ENCODE measurements around a stretch of chr13.

- PRO-cap = no peak
Observed at GRCh38 chr13:51369066-51369418, 29.6 kb downstream of the SERPINE3 start.

DNA sequence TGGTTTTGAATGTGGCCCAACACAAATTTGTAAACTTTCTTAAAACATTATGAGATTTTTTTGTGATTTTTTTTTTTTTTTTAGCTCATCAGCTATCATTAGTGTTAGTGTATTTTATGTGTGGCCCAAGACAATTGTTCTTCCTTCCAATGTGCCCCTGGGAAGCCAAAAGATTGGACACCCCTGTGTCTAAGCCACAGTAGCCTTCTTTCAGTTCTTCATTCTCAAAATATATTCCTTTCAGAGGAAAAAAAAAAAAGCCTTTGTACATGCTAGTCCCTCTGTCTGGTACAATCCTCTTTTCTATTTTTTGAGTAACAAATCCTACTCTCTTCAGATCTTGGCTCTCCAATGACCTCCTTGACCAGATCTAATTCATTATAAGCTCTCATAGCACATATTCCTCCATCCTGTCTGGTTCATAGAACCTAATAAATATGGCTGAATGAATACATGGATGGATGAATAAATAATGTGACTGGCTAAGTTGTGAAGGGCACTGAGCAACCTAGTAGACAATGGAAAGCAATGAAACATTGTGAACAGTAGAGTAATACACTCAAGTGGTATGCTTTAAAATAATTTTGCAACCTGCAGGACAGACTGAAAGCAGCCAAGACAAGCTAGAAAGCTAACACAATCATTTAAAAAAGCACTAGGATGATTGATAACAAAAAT is 45.9 kb downstream of the INTS6 start:
- PRO-cap = no peak

- PRO-cap = no peak
Observed at GRCh38 chr13:51419534-51420188, 33.2 kb downstream of the INTS6 start.

GRCh38 chr13:51456661-51456900 is 3.7 kb upstream of the INTS6 start:
- PRO-cap = no peak

- PRO-cap = no peak
Observed at GRCh38 chr13:51585314-51585978, 1.2 kb downstream of the WDFY2 start.

DNA sequence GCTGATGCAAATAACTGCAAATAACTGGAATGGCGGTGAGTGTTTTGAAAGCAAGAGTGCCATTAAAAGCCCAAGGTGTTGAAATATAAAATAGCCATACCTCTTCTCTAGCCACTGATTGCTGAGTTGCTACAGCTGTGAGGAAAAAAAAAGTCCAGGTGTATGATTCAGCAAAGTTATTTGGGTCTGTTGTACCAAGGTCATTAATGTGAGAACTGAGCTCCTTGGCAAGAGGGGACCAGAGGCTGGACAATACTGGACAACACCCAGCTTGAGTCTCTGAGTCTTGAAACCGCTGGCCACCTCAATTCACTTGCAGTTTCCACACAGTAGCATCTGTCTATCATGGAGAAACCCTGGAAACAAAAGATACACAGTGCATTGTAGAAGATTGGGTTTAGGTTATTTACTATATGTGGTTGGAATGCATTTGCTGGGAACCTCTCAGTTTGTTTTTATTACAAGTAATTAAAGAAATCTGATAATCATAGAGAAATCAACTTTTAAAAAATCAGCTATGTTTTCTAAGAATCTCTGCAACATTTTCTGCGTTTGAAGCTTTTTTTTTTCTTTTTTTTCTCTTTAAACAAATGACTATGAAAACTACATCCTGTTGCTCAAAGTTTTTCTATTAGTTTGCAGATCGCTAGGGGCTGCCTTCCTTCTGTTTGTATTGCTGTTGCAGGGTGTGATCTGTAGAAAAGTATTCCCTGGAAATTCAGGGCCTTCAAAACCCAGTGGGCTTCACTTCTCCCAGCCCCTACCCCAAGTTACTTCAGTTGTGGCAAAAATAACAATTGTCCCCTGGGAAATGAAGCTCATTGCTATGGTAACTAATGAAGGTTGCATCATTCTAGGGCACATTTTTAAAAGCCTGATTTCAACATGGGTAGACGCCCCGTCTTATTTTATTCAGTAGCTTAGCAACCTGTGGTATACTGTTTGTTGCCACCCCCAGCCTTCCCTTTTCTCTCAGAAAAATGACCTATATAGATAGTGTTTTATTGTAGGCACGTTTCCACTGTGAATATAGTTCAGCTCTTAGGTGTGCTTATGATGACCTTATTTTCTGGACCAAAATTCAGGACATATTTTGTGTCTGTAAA is 60.7 kb downstream of the WDFY2 start:
- PRO-cap = no peak

GRCh38 chr13:51721277-51722083 is 82.5 kb downstream of the DHRS12 start:
- PRO-cap = no peak

GRCh38 chr13:51729804-51730664 is 73.9 kb downstream of the DHRS12 start:
- PRO-cap = no peak

DNA sequence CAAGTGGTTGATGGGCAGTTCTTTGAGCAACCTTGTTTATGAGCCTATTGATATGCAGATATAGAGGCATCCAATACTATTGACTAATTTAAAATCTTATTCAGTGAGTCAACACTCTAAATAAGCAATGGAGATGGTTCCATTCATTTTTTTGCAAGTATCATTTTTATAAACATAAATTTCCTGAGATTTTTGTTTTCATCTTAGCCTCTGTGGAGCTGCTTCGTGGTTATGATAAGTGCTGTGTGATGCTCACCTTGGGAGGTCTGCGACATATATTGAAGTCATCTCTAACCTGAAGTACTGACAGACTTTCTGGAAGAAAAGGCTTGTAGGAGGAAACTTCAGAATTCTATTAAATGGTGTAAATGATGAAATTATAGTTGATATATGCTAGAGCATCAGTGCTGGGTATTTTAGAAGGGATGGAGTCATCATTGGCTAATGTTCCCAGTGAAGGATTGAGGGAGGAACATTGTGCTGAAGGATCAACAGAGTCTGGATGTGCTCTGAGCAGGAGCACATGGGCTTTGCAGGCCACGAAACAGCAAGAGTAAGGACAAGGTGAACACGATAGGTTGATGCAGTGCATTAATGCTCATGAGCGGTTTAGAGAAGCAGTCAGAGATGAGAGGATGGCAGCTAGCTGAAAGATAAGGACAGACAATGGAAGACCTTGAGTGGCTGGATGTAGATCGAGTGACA is 51.2 kb downstream of the DHRS12 start:
- PRO-cap = no peak

GRCh38 chr13:51802209-51802724 is 1.7 kb downstream of the DHRS12 start:
- PRO-cap = bidirectional peak, plus-strand start at chr13:51802444, minus-strand start at chr13:51802276

DNA sequence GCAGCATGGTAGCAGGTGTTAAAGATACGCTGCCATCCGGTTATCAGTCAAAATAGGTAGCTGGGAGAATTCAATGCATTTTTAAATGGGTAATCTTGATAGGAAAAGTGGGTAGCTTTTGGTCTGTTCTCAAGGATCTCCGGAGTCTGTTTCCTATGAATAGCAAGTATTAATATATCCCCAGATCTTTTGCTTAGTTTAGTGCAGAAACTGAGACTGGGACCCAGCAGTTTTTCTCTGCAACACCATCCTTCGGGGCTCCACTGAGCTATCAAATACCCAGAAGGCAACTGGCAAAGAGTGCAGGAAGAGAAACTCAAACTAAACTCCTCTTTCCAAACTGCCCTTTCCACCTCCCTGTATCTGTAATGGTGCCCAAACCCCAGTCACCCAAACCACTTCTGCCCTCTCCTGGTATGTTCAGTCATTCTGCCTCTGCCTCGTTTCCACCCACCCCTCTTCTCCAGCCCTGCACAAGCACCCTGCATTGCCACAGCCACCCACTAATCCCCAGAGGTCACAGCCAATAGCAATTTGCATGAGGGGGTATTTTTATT is 12.7 kb downstream of the TMEM272 start:
- PRO-cap = no peak

DNA sequence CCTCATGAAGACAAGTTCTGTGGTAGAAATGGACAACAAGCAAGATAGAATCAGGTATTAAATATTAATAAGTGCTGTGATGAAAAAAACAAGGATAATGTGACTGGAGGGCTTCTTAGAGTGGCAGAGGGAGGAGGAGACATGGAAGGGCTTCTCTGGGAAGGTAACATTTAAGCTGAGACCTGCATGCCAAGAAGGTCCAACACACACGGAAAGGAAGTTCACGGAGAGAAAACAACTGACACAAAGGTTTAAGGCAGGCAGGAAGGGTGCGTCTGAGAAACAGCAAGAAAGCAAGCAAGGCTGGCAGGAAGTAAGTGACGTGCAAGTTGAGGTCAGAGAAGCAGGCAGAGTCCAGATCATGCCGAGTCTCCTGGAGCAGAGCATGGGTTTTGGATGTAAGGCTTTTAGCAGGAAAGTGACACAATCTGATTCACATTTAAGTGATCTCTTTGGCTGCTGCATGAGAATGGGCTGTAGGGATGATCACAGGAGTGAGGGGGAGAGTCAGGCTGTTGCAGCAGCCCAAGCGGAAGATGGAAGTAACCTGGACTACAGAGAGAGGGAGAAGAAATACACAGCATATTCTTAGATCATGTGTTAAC is 60.5 kb downstream of the ATP7B start:
- PRO-cap = no peak

GRCh38 chr13:52030044-52030371 is 5.5 kb downstream of the UTP14C start:
- PRO-cap = no peak

DNA sequence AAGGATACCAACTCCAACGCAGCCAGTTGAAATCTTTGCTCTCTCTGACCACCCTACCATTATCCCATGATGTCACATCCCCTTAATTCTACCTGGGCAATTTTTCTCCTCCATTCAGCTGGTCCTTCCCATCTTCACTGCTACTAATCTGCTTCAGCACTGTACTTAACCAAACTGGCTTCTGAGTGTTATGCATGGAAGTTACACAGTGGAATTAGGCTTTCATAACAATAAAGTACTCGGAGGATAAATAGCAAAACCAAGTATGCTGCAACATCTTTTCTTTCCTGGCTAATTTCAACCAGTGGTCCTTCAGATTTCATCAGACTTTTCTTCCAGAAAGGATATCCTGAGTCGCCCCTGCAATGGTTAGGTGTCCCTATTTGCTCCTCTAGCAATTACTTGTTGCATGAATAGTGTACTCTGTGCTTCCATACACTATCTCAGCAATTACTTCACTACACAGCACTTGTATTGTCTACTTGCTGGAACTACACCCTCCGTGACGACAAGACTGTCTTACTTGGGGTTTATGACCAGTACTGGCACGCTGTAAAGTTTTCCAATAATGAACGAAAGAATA is 34.0 kb upstream of the NEK3 start:
- PRO-cap = no peak

DNA sequence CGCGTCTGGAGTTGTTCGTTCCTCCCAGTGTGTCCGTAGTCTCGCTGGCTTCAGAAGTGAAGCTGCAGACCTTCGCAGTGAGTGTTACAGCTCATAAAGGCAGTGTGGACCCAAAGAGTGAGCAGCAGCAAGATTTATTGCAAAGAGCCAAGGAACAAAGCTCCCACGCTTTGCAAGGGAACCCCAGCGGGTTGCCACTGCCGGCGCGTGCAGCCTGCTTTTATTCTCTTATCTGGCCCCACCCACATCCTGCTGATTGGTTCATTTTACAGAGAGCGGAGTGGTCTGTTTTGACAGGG is 1.4 kb upstream of the THSD1 start:
- PRO-cap = no peak

DNA sequence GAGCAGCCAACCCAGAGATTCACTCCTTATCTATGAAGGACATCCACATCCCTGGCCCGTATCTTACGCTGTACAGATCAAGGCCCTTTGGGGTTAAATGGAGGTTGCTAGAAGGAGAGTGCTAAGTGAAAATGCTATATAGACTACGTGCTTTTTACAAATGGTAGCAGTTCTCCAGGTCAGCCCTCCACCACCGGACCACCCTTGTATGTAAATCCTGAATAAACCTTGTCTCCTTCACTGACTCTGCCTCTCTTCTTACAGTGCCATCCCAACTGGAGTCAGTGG is 1.8 kb upstream of the SUGT1 start:
- PRO-cap = no peak

DNA sequence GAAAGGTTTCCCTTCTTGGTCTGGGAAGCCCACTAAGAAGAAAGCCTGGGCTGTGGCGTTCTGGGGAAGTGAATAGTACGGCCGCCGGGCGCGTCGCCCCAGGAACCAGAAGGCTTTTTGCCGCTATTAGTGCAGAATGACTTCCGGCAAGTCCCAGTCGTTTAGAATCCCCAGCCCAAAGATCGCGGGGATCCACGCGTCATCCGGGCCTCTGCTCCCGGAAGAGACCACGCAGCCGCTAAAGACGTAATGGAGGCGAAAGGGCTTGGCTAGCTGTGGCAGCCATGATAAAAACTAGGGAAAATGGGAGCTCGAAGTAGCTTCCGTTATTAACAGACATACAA is 494 bp upstream of the SUGT1 start:
- PRO-cap = bidirectional peak, plus-strand start outside the sequence, minus-strand start at position 163 of the sequence

DNA sequence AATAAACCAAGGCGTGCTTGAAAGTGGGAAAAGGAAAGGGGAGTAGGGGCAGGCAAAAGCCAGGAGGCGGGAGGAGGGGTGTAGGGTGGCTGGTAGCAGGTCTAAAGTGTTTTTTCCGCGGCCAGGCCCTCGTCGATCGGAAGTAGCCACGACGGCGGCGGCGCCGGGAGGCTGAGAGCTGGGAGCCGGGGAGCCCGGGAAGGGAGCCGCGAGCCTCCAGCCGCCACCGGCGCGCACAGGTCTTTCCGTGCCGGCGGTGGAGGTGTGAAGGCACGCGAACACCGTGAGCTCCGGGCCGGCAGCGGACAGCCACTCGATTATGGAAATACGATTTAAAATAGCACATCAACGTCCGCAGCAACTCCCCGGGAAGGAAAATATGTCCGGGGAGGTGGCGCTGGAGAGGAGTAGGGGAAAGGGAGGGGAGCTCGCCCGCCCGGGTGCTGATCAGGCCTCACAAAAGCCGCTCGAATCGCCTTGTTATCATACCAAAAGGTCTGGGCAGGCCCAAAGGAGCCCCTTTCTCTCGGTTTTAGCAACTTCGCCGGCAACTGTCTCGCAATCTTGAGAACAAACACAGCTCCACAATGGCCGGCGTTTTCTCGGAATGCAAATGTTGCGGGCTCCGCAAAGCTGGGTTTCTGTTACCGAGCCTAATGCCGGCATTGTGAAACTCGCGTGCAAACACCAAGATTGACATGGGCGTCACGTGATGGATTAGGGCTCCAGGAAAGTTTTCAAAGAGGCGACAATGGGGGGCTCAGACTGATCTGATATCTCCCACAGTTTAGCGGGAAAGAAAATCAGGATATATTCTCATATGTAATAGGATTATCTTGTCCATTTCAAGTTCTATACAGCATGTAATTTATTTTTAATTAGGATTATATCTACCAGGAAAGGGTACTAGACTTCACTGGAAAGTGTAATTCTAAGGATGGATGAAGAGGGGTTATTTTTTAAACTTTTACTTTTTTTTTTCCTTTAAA is 3.0 kb upstream of the PCDH8 start:
- PRO-cap = no peak

GRCh38 chr13:52921018-52921612 is 72.7 kb upstream of the PCDH8 start:
- PRO-cap = no peak

DNA sequence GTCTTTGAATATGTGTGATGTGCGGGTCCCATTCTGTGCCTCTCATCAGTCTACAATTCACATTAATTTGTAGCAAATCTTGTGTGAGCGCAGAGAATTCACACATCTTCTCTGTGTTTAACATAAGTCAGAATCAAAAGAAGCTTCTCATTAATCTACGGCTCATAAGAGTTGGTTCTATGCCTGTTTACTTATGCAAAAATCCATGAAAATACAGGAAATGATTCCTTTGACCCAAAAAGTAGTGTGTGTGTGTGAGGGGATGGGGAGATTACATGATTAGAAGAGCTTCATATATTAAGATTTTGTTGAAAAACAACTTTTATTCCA is 1094.4 kb downstream of the OLFM4 start:
- PRO-cap = no peak